ENCODE measurements around the genes PRICKLE3 and CCDC22.

DNA sequence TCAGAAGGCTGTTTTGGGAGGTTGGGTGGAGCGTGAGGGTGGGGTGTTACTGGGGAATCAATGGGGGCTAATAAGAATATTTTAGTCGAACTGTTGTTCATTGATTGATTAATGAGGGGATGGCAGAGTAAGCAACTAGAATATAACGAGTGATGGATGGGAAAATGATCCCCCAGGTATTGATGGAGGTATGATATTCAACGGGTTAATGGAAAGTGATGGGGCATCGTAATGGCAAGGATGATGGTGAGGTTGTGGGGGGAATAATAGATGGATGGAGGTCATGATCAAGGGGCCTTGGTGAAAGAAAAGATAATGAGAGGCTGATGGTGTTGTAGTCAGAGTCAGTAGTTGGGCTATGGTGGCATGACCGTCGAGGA, 689 bp downstream of the FTSJ1 start:
- RRBS, result no CpG with 5 or more reads among the region's 7 CpGs

DNA sequence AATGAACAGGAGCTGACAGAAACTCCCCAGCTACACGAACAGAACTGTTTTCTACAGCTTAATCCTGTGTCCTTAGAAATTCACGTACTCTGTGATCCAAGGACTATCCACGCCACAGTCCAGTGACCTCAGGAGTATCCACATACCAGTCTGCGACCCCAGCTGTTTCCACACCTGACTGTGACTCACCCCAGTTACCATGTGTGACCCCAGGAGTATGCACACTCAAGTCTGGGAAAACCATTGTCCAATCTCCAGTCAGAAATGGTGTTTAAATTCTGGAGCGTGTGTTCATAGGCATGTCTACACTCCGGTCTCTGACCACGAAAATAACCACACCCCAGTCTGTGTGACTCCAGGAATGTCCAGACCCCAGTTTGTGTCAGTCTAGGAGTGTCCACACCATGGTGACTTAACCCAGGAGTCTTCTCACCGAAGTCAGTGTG, 11.2 kb downstream of the FTSJ1 start:
- RRBS, result no CpG with 5 or more reads among the region's 8 CpGs

DNA sequence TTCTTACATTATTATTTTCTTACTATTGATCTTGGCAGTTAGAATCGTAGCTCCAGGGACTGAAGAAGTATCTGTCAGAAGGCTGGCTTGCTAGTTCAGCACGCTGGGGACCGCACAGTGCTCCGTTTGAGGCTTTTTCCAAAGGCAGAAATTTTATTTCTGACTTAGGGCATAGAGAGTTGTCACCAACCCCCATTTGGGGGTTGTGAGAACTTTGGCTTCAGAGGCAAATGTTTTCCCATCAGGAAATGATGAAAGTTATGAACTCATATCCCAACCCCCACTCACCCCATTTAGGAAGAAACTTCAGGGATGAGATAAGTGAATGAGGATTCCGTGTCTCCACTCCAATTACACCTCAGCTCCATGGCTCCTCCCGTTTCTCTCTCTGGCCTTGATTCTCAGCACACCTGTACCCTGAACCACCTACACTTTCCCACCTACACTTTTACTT, 4.3 kb upstream of the WDR13 start:
- RRBS, result no CpG with 5 or more reads among the region's 6 CpGs

DNA sequence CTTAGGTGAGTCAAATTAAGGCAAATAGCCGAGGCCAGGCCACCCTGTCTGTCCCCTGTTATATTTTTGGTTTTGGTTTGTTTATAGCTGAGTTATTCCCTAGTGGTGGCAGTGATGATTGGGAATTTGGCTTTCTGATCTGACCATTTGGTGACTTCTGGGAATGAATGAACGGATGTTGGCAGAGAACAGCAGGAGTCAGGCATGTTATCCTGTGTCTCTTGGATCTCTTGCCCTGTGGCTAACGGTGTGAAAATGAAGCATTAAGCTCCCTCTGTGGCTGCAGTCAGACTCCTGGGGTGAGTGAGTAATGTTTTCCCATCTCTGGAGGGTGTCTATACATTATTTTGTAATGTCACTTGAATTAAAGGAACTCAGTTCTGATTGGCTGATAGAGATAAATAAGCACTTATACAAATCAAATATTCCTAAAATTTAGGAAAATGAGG, 20.6 kb downstream of the WDR13 start:
- RRBS, result no CpG with 5 or more reads among the region's 3 CpGs

- RRBS, result 0% methylated on average over 14 of the region's 65 CpGs
These were observed 538 bp downstream of the SUV39H1 start for GRCh38 chrX:48696858-48697686.

DNA sequence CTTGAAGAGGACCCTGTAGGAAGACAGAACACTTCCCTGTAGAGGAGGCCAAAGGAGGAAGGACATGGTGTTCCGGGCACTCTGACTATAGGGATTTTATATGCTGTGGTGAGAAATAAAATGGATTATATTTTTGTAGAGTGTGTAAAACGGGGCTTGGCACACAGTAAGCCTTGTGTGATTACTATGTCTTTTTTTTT, 599 bp downstream of the GLOD5 start:
- RRBS, result no CpG with 5 or more reads among the region's 2 CpGs

DNA sequence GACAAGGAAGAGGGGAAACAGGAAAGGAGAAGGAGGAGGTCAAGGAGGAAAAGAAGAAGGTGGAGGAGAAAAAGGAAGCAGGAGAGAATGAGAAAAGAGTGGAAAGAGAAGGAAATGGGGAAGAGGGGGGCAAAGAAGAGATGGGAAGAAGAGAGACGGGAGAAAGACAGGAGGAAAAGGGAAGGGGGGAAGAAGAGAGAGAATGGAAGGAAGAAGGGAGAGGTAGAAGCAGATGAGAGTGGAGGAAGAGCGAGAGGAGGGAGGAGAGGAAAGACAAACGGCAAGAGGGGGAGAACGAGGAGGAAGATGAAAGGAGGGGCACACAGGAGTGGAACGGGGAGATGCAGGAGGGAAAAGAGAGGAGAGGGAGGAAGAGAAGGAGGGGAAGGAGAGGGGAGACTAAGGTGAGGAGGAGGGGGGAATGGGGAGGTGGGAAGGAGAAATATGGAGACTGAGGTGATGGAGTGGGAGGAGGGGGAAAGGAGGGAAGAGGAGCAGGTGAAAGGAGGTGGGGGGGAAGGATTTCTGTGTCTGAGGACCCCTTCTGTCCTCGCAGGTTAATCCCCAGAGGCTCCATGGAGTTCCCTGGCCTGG, 4.2 kb downstream of the GATA1 start:
- RRBS, result no CpG with 5 or more reads among the region's 6 CpGs

GRCh38 chrX:48831763-48832516, 3.5 kb downstream of the PCSK1N start:
- RRBS, result 69% methylated on average over 14 of the region's 85 CpGs

DNA sequence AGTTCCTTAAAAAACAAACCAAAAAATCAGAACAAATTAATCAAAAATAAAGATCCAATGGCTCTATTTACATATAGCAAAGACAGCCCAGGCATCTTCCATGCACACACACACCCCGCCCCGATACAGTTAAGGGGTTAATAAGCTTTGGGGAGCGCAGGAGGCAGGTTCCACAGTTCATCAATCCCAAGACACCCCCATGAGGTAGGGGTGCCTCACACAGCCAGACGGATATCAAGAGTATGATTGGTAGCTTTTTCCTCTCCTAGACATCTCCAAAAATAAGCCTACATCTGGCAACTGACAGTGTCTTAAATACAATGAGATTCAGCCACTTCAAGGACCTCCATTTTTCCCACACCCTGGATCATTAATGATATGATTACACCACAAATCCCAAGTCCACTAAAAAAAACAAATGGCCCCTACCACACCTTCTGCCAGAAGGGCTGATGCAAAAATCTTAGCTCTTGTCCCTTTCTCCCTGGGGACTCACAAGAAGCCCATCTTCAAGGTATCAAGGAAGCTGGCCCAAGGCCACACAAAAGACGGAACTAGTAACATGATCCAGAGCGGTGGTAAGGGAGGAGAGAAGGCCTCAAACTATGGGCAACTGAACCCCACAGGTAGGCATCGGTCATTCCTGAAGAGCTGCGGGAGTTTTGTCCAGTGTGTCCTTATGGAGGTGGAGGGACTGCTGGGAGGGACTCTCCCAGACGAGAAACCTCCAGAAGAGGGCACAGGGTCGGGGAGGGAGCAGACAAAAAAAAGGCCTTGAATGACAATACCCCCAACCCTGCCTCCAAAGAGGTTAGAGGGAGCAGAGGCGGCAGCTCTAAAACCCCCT, 6.2 kb downstream of the PQBP1 start:
- RRBS, result no CpG with 5 or more reads among the region's 11 CpGs

DNA sequence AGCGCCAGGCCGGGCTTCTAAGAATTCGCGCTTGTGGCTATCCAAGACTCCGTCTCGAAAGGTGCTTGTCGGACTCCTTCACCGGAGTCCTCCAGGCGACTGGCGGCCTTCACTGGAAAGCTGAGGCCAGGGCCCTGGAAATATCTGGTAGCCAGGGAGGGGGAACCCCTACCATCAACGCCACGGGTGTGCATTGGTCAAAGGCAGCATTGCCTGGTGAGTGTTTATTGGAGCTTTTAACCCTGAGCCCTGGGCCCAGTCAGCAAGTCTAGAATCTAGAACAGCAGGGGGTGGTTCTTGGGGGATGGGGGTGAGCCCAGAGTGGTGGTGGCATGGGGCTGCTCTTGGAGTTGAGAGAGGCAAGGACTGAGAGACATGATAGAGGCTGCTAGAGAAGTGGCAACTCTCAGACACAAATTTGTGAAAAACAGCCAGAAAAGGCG, 629 bp upstream of the PIM2 start:
- RRBS, result 3% methylated on average over 7 of the region's 13 CpGs

DNA sequence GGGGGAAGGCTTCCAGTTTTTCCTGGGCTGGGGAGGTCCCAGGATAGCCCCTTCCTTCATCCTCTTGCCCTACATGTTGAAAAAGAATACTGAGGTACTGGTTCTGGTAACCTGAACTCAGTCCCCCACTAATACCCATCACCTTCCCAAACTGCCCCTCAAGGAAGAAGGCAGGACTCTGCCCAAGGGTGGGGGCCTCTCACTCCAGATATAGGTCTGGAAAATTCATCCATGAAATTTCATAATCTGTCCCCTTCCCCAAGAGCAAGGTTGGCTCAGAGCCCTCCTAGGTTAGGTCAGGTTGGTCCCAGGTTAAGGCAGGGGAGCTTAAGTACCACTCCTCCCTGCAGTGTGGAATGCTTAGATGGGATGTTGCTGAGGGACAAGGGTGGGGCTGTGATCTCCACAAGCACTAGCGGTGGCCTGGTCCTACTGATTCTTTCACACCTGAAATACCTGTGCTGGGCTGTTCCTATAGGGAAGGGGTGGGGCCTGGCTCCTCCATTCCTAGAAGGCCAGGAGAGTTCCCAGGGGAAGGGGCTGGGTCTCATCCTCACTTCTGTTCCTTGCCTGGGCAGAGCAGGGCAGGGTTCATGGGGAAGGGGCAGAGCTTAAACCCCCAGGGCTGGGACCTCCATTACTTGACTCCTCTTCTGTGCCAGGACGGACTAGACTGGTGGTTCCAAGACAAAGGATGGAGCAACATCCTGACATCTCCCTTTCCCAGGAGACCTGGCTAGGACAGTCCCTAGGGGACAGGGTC, 13.9 kb downstream of the TFE3 start:
- RRBS, result no CpG with 5 or more reads among the region's 2 CpGs

DNA sequence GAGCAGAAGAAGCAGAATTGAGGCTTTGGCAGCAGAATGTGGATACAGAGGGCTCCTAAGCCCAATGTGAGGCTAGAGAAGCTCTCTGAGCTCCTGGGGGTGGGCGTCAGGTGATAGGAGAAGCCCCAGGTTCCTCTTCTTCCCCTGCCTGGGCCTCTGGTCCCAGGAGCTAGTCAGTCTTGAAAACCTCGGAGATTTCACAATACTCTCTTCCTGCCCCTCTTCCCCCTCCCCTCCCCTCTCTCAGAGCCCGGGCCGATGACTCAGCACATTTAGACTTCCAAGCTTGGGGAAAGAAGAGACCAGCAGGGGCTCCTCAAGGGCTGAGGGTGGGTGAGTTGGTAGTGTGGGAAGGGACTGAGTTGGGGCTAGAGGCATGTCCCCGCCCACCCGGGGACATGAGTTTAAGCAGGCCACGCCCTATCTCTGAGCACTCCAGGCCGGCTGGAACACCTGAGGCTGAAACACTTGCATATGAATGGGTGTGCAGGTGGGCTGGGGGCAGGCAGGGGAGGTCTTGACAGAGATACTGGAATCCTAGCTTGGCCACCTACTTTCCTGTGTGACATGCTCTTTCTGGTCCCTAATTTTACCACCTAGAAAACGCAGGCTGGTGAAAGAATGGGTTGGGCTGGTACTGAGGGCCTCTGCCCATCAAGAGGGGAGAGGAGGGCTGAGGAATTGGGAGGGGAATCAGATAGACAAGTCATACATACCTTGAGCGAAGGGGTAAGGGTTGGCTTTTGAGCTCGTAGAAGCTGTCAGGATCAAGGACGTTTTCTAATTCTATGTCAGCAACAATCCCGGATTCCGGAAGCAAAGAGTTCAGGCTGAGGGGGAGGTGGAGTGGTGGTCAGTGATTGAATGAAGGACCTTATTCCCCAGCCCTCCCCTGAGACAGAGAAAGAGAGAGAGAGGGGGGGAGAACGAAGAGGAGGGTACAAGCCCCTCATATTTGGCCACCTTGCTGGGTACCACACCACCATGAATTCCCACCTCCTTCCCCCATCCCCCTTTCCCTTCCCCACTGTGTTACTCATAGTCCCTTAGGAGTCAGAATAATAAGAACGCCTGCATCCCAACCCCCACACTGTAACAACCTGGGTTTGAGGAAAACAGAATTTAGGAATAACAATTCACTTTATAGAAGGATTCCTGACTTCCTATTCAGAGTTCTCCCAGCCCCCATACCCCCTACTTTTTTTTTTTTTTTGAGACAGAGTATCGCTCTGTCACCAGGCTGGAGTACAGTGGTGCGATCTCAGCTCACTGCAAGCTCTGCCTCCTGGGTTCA, 3.0 kb downstream of the TFE3 start:
- RRBS, result no CpG with 5 or more reads among the region's 18 CpGs

- RRBS, result 71% methylated on average over 4 of the region's 22 CpGs
These were observed 13.9 kb upstream of the MAGIX start for GRCh38 chrX:49148358-49149330.

GRCh38 chrX:49186063-49186951, at the start of gene PRICKLE3:
Gene PRICKLE3, minus strand, starts transcription at chrX:49186373.
- RRBS, result 2% methylated on average over 23 of the region's 61 CpGs

DNA sequence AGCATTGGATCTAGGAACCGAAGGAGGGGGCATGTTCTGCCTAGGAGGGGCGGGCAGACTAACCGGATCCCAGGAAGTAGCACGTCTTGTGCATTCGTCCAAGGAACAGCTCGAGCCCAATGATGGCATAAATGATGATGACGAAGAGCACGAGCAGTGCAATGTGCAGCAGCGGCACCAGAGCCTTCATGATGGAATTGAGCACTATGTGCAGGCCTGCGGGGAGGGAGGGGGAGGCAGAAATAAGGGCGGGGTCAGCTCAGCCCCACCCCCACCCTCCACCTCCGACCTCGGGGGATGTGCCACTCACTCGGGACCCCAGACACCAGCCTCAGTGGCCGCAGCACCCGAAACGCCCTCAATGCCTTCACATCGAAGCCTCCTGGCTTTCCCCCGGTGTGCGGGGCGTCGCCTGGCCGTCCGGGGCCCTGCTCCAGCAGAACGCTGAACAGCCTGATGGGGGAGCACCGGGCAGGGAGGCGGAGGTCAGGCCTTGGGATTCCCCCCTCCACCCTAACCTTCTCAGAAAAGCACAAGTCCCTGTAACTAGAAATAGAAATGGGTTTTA, 2.9 kb downstream of the CACNA1F start:
- RRBS, result 3% methylated on average over 3 of the region's 27 CpGs

DNA sequence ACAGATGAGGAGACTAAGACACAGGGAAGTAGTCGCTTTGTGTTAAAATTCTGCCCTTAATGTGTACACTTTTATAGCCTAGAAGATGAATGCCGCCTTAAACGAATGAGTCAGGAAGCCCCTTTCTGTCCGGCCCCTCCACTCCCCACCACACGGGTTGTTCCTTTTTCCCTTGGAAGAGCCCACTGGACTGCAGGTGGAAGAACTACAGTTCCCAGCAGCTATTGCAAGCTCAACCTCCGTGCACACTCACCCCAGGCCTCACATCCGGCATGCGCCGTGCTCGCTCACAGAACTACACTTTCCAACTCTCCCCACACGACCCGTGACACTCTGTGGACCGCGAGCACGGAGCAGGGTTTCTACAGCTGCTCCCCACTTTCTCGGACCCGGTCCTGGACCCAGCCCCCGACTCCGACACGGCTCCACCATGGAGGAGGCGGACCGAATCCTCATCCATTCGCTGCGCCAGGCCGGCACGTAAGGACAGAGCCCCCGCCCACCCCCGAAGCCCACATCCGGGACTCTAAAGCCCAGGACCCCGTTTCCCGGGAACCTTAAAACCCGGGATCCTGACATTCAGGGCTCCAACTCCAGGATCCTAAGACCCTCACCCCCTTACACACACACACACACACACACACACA, at the start of gene CCDC22:
CCDC22 (plus strand) TSS at position 264 of the 647 bp plus-strand sequence.
- RRBS, result 2% methylated on average over 13 of the region's 32 CpGs

DNA sequence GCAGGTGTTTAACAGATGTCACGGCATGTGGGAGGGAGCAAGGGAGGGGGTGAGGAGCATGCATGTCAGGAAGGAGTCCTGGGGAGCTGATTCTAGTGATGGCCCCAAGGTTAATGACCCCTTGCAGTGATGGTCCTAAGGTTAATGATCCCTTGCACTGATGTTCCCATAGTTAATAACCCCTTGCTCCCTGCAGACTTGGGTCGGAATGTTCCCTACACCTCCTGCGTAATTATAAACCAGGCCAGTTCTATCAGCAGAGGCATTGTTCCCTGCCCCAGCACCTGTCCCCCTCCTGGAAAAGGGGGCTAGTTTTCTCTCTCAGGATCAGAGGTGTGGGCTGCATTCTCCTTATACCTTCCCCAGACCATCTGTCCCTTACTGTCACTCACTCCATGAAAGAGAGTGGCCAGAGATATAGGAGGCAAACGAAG, 2.3 kb upstream of the FOXP3 start:
- RRBS, result no CpG with 5 or more reads among the region's 4 CpGs

- RRBS, result no CpG with 5 or more reads among the region's 15 CpGs
These were observed 3.0 kb downstream of the PPP1R3F start for GRCh38 chrX:49272296-49273390.

DNA sequence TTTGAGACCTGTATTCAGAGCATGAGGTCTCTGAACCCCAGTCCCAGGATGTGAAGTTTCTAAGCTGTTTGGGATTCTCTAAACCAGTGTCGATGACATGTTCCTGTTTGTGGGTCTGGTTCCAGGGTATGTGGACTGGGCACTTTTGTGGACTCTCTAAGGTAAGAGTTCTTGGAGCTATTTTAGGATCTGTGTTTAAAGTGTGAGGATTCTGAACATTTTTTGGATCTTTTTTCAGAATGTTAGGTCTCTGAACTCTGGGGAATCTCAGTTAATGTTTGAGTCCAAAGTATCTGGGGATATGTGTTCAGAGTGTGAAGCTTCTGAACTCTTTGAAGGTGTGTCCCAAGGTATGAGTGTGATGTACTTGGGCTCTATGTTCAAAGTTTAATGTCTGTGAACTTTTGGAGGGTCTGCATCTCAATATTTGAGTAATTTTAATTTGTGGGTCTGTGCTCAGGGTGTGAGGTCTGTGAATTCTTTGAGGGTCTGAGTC, 35.5 kb upstream of the PAGE4 start:
- RRBS, result no CpG with 5 or more reads among the region's 1 CpG

DNA sequence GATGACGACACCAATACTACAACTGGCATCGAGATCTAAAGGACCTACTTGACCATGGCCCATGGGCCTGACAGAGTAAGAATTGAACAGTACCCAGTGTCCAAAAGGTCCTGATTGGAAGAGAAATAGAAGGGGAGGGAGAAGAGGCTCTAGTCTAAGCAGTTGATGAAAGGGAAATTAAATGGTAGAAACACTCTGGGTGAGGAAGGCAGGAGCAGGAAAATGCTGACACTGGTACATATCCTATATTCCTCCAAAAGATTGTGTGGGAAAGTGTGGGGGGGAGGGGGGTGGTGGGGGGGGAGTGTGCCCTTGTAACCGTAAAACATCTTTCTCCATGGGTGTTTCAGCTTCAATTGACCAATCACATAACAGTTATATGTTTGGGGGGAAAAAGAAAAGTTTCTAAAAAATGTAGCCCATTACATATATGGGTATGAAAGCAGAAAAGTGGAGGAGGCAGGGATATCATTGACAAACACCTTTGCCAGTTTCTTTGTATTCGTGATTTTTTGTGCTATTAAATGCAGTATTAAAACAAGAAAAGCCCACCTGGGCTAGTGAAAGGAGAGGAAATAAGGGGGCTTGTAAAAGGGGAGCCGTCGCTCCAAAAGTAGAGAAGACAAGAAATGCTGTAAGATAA, 2.5 kb downstream of the USP27X start:
- RRBS, result no CpG with 5 or more reads among the region's 6 CpGs